ENCODE measurements around the gene MBD5.

GRCh38 chr2:144522150-144522580 lies 2.2 kb upstream of the ZEB2 start:
- PRO-cap, 7 experiments: no peak in any of the 7 experiments

DNA sequence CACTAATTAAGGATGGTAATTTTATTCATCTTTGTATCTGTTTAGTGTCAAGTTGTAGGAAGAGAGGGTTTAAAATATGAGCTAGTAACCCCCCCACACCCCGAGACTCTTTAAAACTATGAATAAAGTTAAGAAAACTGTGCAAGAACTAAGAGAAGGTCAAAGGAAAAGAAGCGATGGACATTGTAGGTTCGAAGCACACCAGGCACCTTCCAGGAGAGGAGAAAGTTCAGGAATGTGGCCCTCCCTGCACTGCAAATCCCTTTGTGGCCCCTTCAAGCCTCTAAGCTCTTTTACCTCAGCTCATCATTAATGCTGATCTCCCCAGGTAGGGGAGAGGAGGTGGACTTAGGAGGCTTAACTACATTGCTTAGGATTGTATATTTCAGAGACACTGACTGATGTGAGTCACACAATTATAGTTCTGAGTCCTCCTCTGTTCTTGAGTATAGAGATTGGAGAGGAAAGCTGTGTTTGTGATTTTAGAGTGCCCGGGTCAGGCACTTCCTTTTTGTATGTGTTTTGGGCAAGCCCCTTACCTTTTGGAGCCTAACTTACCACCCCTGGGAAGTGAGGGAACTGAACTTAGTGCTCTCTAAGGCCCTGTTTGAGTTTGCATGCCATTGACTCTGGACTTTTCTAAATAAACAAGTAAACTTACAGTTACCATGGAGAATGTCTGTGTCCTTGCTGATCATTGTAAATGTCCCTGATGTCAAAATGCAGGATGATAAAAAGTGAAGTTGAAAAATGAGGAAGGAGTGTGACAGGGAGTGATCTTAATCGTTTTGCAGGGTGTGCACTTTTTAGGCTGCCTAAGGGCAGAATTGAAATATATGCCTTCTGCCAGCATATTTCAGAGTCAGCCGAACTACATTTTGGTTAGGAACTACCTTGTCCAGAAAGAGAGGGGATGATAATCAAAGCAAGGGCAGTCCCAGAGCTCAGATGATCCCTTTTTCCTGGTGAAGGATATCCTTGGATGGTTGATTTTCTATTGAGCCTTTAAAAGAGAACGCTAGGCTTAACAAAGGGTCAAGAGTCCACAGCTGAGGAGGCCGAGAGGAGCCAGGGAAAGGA lies 140.9 kb upstream of the ZEB2 start:
- PRO-cap, 7 experiments: no peak in any of the 7 experiments

- PRO-cap, 7 experiments: no peak in any of the 7 experiments
Measured at GRCh38 chr2:146405415-146406193, 1439.2 kb upstream of the ACVR2A start.

DNA sequence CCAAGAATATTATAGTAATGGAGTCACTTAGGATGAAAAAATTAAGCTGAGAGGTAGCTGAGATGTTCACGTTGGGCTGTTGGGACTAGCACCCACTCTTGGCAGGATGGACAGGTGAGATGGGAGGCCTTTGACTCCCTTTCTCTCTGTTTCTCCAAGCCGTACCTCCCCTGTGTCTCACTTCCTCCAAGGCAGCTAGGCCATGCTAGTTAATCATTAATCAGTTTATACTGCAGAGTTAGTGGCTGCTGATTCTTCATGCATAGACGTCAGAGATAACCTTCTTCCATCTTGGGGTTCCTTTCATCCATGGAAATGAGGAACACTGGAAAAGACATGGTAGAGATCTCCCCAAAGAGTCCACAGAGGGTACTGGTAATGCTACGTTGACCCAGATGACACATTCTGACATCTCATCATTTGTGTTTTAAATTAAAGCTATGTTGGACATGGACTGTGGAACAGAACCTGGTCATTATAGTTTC lies 380.6 kb upstream of the ACVR2A start:
- PRO-cap, 7 experiments: no peak in any of the 7 experiments

DNA sequence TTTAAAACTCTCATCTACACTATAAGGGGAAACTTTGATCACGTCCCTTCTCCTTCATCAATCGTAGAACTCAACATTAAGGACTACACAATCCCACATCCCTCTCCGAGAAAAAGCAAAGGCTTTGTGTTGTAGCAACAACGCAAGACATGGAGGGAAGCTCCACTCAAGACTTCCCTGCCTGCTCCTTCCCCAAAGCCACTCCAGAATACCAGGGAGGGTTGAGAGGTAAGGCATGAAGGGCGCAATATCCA lies 653 bp downstream of the ORC4 start:
- PRO-cap, 7 experiments: no peak in any of the 7 experiments

DNA sequence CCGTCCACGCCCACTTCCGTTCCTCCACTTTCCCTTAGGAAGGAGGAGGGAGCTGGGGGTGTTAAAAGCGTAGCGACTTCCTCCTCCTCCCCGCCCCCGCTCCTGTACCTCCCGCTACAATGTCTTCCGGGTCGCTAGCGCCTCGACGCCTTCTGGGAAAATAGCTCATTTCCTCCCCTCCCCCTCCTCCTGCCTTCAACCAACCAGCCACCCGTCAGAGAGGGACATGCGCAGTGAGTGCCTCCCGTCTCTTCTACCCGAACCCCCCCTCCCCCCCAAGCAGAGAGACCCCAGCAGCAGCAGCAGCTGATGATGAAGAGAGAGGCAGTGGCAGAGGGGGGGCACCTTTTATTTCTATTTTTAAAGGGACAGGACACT lies at the start of gene MBD5:
Gene MBD5 (plus strand): TSS at position 278 of the 378 bp plus-strand sequence.
- PRO-cap, 7 experiments: peak in 7 of 7 experiments; most common plus-strand start position 282 of the sequence (in 7); most common minus-strand start position 104 of the sequence (in 1)

- PRO-cap, 7 experiments: no peak in any of the 7 experiments
Measured at GRCh38 chr2:149488852-149489429, 98.6 kb downstream of the MMADHC start.

- PRO-cap, 7 experiments: no peak in any of the 7 experiments
Measured at GRCh38 chr2:150478048-150478562, 9.4 kb downstream of the RND3 start.

DNA sequence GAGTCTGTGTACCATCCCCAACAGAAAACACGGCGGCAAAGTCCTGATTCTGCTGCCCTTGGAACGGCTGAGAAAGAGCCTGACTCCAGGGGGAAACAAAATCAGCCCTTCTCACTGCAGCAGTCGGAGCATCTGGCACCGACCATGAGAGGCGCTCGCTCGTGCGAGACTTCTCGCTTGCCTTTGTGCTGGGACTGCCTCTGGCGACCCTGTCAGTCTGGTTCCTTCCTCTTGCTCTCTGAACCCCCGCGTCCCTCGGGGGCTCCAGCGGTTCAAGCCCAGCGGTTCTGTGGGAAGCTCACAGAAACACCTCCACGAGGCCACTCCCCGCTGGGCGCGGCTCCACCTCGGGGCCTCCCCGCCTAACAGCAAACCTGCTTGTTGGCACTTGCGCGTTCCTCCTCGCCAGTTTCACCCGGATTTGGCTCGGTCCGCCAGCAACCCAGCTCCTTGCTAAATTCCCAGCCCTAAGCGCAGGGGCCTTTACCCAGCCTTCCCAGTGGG lies 2.3 kb downstream of the RND3 start:
- PRO-cap, 7 experiments: no peak in any of the 7 experiments

DNA sequence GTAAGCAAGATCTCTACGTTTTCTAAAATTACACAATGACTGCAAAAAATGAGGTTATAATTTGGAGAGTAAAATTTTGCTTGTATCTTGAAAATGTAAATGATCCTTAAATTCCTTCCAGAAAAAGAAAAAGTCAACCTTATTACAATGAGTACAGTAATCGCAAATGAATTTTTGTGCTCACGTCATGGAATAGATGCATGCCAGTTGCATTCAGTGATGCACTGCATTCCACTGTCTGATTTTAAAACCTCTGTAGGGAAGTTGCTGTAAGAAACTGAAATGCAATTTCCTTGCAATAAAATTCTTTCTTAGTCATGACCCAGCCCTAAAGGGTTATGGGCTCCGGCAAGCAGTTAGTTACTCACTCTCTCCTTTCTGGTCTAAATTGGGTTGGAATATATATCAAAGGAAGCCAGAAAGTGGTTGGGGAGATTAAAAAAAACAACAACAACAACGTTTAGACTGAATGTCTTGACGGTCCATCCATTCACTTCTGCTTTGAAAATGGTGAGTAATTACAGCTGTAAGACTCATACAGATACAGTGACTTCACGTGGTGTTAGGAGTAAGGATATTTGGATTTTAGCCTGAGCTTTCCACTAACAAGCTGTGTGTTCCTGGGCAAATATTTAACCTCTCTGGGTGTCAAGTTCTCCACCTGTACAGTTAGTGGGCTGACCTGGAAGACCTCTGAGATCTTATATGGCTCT lies 8.6 kb upstream of the RND3 start:
- PRO-cap, 7 experiments: no peak in any of the 7 experiments

GRCh38 chr2:151826488-151827306 lies 1.5 kb downstream of the ARL5A start:
- PRO-cap, 7 experiments: no peak in any of the 7 experiments

GRCh38 chr2:152396656-152397086 lies 61.7 kb downstream of the FMNL2 start:
- PRO-cap, 7 experiments: no peak in any of the 7 experiments

- PRO-cap, 7 experiments: no peak in any of the 7 experiments
Measured at GRCh38 chr2:152402143-152402565, 67.2 kb downstream of the FMNL2 start.

- PRO-cap, 7 experiments: no peak in any of the 7 experiments
Measured at GRCh38 chr2:152415259-152415781, 80.3 kb downstream of the FMNL2 start.

- PRO-cap, 7 experiments: no peak in any of the 7 experiments
Measured at GRCh38 chr2:152464853-152465609, 130.1 kb downstream of the FMNL2 start.

GRCh38 chr2:152468901-152469611 lies 134.1 kb downstream of the FMNL2 start:
- PRO-cap, 7 experiments: no peak in any of the 7 experiments

GRCh38 chr2:152575708-152576539 lies 141.3 kb downstream of the PRPF40A start:
- PRO-cap, 7 experiments: no peak in any of the 7 experiments

DNA sequence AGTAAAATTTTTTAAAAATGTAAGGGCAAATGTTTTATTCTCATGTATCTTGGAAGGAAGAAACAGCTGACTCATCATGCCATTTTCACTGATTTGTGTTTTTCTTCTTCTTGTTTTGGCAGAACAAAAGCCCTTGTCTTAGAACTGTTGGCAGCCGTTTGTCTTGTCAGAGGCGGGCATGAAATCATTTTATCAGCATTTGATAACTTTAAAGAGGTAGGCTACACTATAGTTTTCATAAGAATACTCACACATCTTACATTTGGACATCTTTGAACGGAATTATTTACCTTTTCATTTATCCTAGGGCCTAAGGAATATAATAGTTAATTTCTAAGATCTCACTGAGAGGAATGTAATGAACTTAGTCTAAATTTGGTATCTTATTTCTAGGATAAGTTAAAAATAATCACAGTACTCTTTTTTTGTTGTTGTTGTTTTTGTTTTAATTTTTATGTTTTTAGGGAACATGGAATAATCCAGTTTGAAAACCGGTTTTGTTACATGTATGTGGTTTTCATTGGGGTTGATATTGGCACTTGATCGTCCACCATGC lies 136.3 kb downstream of the PRPF40A start:
- PRO-cap, 7 experiments: no peak in any of the 7 experiments

- PRO-cap, 7 experiments: no peak in any of the 7 experiments
Measured at GRCh38 chr2:152582087-152582707, 135.1 kb downstream of the PRPF40A start.

- PRO-cap, 7 experiments: no peak in any of the 7 experiments
Measured at GRCh38 chr2:152611753-152612041, 105.6 kb downstream of the PRPF40A start.